ENCODE measurements around a stretch of chr13.

GRCh38 chr13:40982341-40983198 lies 36.5 kb downstream of the ELF1 start:
- PRO-cap = bidirectional peak, plus-strand start at chr13:40983036, minus-strand start at chr13:40982896

- PRO-cap = no peak
Observed at GRCh38 chr13:40985402-40986262, 33.5 kb downstream of the ELF1 start.

GRCh38 chr13:41018196-41018668 lies 884 bp downstream of the ELF1 start:
- PRO-cap = no peak

DNA sequence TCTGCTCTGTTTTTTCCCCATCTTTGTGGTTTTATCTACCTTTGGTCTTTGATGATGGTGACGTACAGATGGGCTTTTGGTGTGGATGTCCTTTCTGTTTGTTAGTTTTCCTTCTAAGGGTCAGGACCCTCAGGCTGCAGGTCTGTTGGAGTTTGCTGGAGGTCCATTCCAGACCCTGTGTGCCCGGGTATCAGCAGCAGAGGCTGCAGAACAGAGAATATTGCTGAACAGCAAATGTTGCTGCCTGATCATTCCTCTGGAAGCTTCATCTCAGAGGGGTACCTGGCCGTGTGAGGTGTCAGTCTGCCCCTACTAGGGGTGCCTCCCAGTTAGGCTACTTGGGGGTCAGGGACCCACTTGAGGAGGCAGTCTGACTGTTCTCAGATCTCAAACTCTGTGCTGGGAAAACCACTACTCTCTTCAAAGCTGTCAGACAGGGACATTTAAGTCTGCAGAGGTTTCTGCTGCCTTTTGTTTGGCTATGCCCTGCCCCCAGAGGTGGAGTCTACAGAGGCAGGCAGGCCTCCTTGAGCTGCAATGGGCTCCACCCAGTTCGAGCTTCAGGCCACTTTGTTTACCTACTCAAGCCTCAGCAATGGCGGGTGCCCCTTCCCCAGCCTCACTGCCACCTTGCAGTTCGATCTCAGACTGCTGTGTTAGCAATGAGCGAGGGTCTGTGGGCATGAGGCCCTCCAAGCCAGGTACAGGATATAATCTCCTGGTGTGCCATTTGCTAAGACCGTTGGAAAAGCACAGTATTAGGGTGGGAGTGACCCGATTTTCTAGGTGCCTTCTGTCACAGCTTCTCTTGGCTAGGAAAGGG lies 13.7 kb upstream of the WBP4 start:
- PRO-cap = no peak

GRCh38 chr13:41312192-41312602 lies 1.1 kb downstream of the NAA16 start:
- PRO-cap = no peak

- PRO-cap = no peak
Observed at GRCh38 chr13:41417327-41417701, 40.0 kb upstream of the RGCC start.

GRCh38 chr13:41459702-41460379 lies 2.5 kb downstream of the RGCC start:
- PRO-cap = no peak

GRCh38 chr13:41751300-41751729 lies 209.6 kb downstream of the VWA8 start:
- PRO-cap = no peak

- PRO-cap = no peak
Observed at GRCh38 chr13:41875853-41876724, 84.8 kb downstream of the VWA8 start.

GRCh38 chr13:41879206-41879883 lies 81.6 kb downstream of the VWA8 start:
- PRO-cap = no peak

DNA sequence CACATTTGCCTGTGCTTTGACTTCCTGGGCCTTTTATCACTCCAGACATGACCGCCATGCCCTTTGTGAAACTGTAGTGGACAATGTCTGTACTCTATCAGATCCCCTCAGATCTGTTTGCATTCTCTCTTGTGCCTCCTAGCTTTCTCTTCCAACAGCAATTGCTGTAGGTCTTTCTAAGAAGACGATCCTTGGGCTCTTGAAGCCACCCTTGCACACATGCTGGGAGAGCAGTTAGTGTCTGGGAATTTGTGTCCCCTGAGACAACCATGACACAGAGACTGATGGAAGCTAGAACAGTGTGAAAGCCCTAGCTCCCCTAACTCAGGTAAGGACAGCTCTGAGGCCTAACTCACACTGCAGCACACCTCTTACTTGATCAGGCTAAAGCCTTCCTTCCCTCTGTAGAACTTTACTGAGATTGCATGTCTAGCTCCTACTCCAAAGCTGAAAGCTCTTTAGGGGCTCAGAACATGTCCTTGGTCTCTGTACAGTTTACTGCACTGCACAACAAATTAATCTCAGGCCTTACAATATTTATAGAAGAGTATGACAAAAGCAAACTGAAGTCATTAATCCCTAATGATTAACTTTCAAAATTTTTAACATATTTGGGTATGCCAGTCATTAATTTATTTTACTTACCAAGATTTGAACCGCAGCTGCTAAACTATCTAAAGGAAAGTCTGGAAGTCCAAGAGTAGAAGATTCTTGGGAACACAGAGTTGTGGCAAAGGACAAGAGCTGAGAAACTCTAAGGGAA lies 75.5 kb downstream of the VWA8 start:
- PRO-cap = no peak

DNA sequence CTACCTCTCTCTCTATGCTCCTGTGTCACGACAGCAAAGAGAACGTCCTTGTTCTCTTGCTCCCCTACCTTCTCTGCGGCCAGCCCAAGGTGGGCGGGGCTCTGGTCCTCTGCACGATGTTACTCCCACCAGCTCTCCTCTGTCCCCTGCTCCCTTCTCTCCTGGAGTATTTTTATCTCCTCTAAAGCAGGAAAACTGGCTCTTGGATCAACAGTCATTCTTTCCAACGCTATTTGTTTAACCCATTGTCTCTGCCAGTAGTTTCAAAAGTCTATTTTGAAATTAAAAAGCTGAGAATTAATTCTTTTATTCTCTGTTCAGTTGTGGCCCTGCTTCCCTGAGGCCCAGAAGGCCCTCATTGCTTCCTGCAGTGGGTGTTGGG lies 36.4 kb upstream of the DGKH start:
- PRO-cap = unidirectional peak, minus-strand start at position 75 of the sequence

GRCh38 chr13:42041528-42042397 lies 6.7 kb upstream of the DGKH start:
- PRO-cap = no peak

DNA sequence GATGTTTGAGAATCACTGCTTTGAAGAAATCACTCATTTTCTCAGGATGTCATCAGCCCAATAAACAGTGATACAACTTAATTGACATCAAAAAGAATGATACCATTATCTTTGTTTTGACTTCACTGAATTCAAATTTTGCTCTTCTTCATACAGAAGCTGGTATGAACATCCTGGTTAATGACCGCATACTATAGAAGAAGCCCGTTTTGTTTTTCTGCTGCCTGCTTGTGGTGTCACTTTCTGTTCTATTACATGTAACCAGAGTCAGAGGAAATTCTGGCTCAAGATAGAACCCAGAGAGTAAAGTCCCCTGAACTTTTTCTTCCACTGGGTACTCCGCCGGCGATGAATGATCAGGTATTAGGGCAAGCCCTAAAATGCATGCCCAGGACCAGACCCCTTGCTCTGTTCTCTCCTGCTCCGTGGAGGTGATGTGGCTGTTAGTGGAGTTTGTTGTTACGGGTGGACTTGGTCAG lies 134.4 kb downstream of the AKAP11 start:
- PRO-cap = no peak

GRCh38 chr13:42708185-42708741 lies 73.1 kb upstream of the FAM216B start:
- PRO-cap = no peak

DNA sequence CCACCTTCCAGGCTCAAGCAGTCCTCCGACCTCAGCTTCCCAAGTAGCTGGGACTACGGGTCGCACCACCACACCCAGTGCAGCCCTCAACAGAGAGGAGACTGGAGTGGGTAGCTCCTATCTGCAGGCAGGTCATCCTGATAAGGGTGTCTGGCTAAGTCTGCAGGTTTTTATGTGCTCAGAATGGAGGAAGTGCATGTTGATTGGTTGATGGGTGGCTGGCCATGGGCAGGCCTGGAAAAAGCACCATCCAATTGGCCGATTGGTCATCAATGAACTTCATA lies 12.8 kb downstream of the DNAJC15 start:
- PRO-cap = no peak

- PRO-cap = no peak
Observed at GRCh38 chr13:44055647-44056134, 105.4 kb downstream of the SMIM2 start.

DNA sequence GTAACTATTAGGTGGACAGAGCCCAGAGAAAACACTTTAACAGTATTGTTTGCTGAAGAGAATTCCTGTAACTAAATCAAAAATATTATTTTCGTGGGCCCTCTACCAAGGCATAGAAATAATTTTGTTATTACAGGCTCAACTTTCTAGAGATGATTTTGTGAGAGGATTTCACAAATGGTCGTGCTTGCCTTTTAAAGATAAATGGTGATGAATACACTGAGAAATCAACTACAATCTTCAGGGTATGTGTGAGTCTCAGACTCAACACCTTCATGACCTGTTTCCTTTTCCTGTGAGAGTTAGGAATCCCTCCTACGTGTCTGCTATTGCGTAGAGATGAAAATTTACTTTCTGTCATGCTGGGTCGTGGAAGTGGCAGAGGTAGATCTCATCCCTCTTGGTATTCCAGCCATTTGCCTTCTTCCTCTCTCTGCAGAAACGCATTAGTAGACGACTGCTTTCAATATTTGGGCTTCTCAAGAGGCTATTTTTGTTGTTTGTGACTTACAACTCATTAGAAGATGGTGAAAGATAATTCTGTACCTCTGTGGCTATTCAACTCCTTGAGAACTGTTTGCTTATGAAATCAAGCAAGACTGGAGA lies 48.4 kb downstream of the SMIM2 start:
- PRO-cap = no peak

- PRO-cap = unidirectional peak, minus-strand start at chr13:44128637; unidirectional peak, minus-strand start at chr13:44128661
Observed at GRCh38 chr13:44128424-44128978, 32.6 kb downstream of the SMIM2 start.

DNA sequence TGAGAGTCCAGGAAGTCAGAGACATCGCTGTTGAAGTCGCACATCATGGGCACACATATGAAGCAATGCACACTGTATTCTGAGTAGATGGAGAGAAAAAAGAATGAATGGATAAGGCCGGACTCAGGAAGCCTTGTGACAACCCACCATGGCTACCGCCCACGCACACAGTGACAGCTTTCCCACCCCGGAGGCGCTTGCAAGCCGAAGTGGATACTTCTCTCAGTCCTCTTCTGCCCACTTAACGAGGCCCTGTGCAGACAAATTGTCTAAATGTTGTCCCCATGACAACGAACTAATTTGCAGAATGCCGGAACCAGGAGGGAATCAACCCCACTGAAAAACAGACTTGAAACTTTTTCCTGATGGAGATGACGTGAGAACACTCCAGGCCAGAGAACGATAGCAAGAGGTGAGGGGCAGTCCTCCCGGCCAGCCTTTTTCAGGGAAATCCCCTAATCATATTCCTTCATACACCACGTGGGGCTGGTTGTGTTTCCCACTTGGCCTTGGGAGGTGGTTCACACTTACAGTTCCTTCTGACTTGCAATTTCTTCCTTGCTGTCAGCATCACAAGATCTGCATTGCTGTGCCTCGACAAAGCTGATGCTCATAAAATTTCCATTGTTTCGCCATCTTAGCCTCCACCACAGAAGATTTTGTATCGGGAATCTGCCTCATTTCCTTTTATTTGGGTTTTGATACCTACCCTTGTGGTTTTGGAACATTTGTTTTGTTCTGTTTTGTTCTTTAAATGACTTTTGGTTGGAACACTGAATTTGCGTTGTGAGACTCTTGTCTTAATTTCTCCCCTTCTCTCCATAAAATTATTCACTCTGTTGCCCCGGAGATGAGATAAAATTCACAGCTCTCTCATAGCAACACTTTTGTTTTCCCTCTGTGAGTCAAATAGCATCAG lies 103.1 kb upstream of the SMIM2 start:
- PRO-cap = no peak